Measurements from ENCODE around the gene GALE.

GRCh38 chr1:21944365-21944826 is 7.3 kb upstream of the HSPG2 start:
- PRO-cap = no peak
- RRBS, 2 experiments = no CpG with 5 or more reads among the region's 10 CpGs

DNA sequence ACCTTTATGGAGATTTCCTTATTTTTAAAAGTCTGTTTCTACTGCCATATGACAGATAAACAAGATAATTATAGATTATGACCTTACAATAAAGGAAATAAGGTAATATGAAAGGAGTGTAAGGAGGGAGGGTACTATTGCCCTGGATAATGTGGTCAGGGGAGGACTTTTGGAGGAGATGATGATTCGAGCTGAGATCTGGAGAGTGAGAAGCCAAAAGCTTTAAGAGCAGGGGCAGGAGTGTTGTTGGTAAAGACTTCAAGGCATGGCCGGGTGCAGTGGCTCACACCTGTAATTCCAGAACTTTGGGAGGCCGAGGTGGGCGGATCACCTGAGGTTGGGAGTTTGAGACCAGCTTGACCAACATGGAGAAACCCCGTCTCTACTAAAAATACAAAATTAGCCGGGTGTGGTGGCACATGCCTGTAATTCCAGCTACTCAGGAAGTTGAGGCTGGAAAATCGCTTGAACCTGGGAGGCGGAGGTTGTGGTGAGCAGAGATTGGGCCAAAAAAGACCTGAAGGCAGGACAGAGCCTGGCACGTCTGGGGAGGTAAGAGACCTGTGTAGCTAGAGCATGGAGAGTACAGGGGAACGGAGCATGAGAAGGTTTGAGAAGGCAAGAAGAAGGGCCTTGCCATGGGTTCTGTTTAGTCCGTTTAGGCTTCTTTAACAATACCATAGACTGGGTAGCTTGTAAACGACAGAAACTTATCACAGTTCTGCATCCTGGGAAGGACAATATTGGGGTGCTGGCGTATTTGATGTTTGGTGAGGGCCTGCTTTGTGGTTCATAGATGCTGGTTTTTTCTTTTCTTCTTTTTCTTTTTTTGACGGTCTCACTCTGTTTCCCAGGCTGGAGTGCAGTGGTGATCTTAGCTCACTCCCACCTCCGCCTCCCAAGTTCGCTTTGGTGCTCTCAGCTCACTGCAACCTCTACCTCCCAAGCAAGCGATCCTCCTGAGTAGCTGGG is 14.3 kb downstream of the CDC42 start:
- PRO-cap = no peak
- RRBS, 2 experiments = no CpG with 5 or more reads among the region's 17 CpGs

DNA sequence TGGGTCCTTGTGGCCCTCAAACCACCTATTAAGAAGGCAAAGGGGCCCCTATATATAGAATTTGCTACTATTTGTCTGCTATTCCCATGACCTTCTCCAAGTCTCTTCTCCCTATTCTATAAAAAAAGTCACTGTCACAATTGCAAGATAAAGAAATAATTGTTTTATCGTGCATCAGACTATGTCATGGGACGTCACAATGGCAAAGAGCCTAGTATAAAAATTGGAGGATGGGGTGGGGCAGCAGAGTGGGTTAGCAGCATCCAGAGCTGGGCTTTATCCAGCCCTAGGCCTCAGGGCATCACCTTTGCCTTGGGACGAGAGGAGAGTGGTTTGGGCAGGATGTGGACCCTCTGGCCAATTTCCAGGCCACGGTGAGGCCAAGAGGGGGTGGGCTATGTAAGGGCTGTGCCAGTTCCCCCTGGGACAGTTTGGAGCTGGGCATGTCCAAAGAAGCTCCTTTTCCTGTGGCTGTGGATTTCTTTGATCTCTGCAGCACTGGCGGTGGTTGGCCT is 25.7 kb downstream of the WNT4 start:
- PRO-cap = no peak
- RRBS, 2 experiments = no CpG with 5 or more reads among the region's 5 CpGs

- PRO-cap = no peak
- RRBS, 2 experiments = no CpG with 5 or more reads among the region's 5 CpGs
Measured at GRCh38 chr1:22259852-22260117, 116.9 kb upstream of the WNT4 start.

GRCh38 chr1:22375430-22376173 is 76.0 kb upstream of the ZBTB40 start:
- PRO-cap = no peak
- RRBS, 2 experiments = no CpG with 5 or more reads among the region's 14 CpGs

DNA sequence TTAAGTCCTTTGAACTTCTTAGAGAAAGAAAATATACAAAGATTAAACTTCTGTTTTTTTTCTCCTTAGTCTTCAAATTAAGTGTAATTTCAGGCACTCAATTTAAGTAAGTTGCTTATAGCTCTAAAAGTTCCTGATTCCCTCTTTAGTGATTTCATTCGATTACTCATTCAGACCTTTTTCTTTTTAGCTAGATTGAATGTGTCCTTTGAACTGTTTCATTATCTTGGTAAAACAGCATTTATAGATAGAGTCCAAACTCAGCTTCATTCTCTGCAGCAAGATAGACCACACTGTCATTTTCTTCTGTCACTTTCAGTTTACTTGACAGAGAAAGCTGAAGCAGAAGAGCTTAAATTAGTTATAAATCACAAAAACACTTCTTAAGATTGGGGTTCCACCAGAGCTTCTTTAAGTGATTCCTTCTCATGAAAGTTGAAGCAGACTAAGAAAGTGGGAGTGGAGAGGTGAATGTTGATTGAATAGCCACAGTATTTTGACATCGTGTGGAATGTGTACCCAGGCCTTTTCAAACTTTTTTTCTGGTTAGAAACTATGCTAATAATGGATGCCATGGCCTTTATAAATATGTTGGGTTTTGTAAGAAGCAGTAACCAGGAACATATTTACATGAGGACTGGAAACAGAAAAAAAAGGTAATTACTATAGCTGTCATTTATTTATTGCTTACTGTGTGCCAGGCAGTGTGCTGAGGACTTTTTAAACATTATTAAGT is 52.2 kb downstream of the ZBTB40 start:
- PRO-cap = no peak
- RRBS, 2 experiments = no CpG with 5 or more reads among the region's 2 CpGs

- PRO-cap = no peak
- RRBS, 2 experiments = 26 to 29% methylated on average over 6 of the region's 43 CpGs
Measured at GRCh38 chr1:22563664-22563966, 326 bp downstream of the EPHA8 start.

GRCh38 chr1:22637370-22637780 is 947 bp downstream of the C1QA start:
- PRO-cap = no peak
- RRBS, 2 experiments = no CpG with 5 or more reads among the region's 10 CpGs

DNA sequence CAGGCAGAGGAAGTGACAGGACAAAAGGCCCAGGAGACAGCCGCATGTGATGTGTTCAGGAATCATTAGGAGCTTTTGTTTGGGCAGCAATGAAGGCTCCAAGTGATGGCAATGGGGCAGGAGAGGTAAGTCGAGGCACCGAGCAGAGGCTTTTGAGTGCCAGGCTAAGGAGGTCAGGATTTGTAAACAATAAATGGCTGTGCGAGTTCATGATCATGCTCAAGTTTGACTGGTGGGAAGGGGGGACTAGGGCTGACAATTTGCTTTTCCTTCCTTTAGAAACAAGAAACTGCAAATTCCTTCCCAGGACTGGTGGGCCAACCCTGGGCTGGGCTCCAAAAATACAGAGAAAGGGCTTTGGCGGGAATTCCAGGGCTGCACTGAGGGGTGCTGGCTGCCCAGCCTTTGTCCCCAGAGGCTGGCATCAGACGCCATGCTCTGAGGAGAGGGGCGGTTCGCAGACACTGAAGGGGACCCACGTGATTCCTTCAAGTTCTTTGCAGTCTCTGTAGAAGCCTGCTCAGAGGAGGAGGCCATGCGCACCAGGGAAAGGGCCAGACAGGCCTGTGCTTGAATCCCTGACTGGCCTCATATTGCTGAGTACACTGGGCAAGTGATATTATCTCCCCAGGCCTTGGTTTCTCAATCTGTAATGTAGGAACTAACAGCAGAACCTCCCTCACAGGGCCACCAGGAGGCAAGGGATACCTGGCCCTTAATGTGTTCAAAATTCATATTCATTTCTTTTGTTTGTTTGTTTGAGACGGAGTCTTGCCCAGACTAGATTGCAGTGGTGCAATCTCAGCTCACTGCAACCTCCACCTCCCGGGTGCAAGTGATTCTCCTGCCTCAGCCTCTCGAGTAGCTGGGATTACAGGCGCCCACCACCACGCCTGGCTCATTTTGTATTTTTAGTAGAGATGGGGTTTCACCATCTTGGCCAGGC is 119.5 kb downstream of the EPHB2 start:
- PRO-cap = no peak
- RRBS, 2 experiments = no CpG with 5 or more reads among the region's 15 CpGs

- PRO-cap = bidirectional peak, plus-strand start at chr1:23168539, minus-strand start at chr1:23168239
- RRBS, 2 experiments = 1 to 2% methylated on average over 20 of the region's 51 CpGs
Measured at GRCh38 chr1:23168136-23168690, 49.1 kb downstream of the HTR1D start.

DNA sequence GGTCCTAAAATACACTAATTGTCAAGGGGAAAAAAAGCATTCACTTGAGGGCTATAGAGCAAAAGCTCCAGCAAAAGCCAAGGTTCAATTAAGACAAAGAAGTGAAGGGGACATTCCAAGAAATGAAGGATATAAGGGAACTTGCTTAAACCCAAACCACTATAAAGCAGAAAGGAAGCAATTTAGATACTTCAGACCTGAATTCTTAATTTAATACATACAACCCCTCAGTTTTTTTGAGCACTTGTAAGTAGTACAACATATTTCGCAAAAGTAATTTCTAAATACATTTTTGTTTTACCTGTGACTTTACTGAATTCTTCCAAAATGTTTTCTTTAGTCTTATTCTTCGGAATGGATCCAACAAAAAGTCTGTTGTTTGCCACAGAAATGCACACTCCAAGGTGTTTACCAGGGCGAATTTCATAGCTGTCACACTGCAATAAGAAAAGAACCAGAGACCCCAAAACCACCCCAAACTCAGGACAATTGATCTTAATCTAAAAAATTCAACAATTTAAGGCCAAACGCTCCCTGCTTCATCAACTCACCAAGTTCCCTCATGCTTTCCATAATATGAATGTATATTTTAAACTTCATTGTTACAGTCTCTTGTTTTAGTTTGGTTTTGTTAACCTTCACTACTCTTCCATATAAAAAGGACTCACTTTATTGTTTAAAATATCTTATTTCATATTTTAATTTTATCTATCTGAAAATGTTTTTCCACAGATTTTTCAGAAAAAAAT is 22.7 kb downstream of the HNRNPR start:
- PRO-cap = no peak
- RRBS, 2 experiments = no CpG with 5 or more reads among the region's 4 CpGs

DNA sequence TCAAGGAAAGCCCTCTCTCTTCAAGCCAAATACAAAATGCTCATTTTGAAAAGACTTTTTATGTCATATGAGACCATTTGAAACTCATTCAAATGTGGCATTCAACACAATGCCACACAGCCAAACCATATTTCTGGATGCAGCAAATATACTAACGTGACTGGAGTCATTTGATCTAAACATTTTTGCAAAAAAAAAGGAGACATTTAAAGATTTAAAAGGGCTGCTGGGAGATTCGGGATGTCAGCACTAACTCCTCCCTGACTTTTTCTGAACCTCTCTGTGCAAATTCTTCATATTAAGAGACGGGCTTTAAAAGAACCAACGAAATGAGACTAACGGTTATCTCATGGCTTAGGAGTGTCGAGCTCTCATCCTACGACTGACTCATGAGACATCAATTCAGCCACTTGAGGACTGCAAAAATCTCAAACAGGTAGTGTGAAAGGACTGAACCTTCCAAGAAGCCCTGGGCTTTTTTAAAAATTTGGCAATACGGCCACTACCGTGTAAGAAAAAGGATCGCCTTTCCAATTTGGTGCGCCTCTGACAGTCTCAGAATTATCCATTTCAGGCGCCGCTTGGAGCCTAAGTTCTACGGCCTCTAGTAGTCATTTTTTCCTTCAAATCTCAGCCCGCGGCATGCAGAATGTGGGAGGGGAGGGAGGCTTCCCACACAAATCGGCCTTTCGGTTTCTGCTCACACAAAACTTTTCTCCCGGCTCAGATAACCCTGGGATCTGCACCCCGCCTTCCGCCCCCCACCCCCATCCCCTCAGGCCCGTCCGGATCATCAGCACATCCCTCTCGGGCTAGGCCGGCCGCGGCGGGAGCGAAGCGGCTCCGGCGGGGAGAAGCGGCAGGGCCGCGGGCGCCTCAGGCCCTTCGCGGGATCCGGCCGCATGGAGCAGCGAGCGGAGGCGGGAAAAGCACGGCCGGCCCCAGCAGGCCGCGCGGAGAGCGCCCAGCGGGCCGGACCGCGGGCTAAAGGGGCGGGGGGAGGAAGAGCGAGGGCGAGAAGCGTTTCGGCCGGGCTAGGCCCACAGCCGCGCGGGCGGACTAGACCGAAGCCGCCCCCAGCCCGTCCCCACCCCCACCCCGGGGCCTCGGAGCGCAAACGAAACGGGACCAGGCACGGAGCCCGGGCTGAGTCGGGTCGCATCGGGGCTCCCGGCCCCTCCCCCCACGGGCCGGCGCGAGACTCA is 677 bp downstream of the HNRNPR start:
- PRO-cap = bidirectional peak, plus-strand start at position 374 of the sequence, minus-strand start at position 272 of the sequence; unidirectional peak, plus-strand start at position 829 of the sequence; bidirectional peak, plus-strand start at position 903 of the sequence, minus-strand start at position 987 of the sequence; bidirectional peak, plus-strand start at position 1,056 of the sequence, minus-strand start at position 1,054 of the sequence
- RRBS, 2 experiments = 2% methylated on average over 44 of the region's 81 CpGs

DNA sequence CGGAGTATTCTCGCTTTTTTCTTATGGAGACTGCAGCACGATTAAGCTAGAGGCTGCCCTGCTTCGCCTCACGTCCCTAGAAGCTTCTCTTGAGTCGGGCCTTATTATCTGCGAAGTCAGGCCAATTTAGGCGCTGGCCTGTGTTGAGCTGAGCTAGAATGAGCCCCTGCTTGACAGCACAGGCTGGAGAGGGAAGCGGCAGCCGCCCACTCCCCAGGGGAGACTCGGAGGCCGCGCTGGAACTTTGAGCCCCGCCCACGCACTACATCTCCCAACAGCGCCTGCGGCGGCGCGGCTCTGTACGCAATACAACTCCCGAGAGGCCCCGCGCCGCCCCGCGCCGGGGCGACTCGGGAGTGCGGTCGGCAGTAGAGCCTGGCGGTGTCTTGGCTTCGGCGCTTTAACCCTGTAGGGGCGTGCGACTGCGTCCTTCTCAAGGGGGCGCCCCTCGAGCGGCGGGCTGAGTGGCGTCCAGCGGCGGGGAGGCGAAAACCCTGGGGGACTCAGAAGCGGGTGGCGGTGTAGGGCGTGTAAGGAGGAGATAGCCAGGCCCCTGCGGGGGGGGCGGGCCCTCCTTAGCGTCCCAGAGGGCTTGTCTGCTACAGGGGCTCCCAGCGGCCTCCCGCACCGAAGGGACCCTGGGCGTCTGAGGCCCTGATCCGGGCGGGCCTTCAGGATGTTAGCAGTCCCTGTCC is 867 bp downstream of the ZNF436 start:
- PRO-cap = bidirectional peak, plus-strand start at position 348 of the sequence, minus-strand start at position 246 of the sequence
- RRBS, 2 experiments = no CpG with 5 or more reads among the region's 58 CpGs

DNA sequence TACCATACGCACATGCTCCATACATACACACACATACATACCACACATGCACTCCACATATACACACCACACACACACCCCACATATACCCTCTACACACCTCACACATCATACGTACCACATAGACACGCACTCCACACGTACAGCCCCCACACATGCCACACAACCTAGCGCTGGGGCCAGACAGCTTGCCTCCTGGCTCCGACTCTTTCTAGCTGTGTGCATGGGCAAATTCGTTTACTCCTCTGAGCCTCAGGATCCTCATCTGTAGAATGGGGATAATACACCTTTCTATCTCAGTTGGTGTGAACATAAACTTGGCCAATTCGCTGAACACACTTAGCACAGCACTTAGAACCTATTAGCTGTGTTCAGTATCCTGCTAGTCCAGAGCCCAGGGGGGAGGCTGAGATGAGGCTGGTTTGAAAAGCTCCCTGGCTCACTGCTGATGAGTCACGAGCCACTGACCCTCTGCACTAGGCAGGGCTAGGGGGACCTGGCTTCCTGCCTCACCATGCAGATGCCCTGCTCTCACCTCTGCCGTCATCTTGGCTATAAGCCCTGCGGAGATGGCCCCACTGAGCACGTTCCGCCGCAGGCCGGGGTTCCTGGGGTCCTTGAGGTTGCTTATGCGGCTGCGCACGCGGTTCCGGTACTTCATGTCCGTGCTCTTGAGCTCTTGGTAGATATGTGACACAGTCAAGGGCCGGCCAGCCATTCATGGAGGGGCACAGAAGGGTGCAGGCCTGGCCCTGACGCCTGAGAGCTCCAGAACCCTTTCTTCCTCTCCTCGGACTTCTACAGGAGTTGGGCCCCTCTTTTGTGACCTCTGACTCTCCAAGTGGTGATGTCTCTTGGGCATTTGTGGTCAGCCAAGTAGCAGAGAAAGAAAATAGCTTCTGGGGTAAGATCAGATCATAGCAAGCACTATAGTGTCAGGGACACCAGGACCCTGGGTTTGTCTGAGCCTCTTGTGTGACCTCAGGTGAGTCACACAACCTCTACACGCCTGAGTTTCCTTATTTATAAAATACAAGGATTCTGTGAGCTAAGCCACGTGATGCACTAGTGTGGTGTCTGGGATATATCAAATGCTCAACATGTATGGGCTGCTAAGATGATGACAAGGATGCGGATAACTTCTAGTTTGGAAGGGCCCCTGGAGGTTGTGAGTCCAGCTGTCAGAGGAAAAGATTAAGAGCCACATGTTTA is 24.1 kb upstream of the ZNF436 start:
- PRO-cap = no peak
- RRBS, 2 experiments = 92 to 96% methylated on average over 6 to 7 of the region's 27 CpGs

DNA sequence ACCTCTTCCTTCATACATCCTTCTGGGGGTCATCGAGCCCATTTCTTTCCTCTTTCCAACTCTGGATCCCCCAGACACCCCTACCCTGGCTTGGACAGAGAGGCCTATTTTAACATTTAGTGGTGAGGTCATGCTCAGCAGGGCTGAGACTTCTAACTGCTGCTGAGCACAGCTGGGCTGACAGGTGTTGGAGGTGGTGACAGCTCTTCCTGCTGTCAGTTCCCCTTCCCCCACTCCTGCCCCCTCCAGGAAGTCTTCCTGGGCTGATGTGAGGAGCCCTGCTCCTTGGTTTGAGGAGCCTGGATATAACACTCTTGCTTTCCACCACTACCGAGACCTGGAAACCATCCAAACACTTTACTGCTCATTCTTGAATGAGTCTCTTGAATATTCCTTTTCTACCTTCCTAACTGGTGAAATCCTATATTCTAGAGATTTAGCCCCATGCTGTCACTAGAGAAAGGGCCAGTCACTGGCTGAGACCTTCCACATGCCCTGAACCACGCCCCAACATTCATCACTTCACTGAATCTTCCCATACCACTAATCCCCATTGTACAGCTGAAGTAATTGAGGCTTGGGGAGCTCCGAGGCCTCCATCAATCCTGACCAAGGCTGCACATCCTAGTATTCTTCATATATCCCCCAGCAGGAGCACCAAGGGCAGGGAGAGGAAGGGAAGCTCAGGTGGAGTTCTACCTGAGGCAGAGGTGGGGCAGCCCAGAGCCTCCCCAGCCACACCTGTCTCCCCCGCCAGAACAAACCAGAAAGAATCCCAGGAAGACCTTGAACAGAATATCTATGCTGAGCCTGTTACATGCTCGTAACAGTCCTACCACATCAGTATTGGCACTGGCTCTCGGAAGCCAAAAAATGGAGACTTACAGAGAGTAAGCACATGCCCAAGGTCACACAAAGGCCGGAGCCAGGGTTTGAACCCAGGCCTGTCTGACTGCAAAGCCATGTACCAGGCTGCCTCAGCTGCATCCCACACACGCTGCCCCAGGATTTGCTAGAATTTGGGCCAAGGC is 4.9 kb downstream of the E2F2 start:
- PRO-cap = no peak
- RRBS, 2 experiments = no CpG with 5 or more reads among the region's 9 CpGs

DNA sequence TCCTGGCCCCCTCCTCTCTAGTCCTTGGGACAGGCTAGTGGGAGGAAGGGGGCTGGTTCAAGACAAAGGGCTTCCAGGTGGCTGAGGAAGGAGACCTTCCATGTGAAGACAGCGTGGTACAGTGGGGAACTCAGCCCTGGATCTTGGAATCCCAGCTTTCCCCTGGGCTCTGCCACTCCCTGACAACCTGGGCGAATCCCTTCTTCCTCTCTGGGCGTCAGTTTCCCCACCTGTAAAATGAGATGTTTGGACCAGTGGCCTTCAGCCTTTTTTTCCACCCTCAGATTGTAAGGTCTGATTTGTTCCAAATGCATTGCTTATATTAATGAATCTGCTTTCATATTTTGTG is 9.9 kb upstream of the ID3 start:
- PRO-cap = no peak
- RRBS, 2 experiments = no CpG with 5 or more reads among the region's 3 CpGs

- PRO-cap = no peak
- RRBS, 2 experiments = no CpG with 5 or more reads among the region's 11 CpGs
Measured at GRCh38 chr1:23787142-23787741, 3.7 kb upstream of the LYPLA2 start.

DNA sequence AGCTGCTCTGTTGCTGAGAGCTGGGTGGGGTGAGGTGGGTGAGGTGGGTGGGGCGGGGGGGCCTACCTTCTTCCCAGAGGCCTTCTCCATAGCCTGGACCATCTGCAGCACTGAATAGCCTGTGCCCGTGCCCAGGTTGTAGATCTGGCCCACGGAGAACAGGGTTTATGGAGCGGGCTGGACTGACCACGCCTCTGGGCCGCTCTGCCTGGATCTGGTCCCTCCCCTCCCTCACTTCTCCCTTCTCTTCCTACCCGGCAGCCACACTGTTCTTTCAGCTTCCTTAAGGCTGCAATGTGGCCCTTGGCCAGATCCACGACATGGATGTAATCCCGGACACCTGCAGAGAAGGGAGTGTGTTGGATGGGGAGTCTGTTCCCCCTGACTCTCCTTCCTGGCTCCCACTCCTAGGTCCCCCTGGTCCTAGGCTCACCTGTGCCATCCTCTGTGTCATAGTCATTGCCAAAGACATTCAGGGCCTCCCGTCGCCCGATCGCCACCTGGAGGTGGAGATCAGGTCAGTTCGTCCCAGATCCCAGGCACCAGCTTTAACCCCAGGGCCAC is 4.0 kb downstream of the GALE start:
- PRO-cap = no peak
- RRBS, 2 experiments = 82 to 90% methylated on average over 3 of the region's 14 CpGs

DNA sequence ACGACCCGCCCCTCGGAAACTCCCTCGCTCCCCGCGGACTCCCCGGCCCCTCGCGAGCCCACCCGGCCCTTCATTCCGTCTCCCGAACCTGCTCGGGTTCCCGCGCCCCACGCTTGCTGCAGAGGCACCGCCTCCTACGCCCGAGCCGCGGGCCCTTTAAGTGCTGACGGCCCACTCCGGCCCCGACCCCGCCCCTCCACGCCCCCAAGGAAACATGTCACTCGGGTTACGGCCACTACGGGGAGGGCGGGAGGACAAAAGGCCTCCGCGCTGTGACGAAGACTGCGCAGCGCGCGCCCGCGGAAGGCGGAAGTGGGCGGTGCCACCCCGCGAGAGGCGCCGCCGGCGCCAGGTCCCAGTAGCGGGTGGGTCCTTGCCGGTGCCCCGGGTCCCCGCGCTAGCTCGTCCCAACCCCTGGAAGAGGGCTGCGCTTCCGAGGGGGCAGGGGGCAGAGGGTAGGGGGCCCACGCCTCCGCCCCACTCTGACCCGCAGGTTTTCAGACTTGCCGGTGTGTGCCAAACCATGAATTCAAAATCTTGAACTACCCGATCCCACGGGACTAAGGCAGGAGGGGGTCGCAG is at the start of gene GALE:
TSS of gene GALE (minus strand) at position 131 of the 582 bp plus-strand sequence.
- PRO-cap = bidirectional peak, plus-strand start at position 358 of the sequence, minus-strand start at position 138 of the sequence
- RRBS, 2 experiments = 4% methylated on average over 9 of the region's 62 CpGs; no CpG with 5 or more reads in 1 of the 2 experiments

DNA sequence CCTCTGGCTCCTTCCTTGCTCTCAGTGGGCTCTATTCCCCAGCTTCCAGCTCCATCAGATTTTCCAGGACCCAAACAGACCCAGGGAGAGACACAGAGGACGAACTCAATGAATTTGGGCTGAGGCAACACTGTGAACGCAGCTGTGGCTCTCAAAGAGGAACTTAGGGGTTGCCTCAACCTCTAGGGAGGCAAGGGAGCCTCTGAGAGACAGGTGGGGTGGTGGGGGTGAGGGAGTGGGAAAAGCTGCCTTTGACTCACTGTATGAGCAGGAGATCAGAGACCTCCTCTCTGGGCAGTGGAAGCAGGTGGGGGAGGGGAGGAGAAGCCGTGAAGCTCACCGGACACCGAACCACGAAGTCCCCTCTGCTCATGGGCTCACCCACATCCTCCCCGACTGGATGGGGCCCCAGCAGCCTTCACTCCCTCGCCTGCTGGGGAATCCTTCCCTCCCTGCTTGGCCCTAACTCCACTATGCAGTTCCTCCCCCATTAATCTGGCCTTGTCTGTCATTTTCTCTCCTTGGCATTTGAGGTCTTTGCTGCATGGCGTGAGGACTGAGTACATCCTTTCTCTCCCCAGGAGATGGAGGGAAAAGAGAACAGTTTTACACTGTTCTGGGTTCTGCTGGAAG is 4.3 kb downstream of the CNR2 start:
- PRO-cap = no peak
- RRBS, 2 experiments = no CpG with 5 or more reads among the region's 9 CpGs